Melanocyte of skin (primary cell): ENCODE measurements around the gene OR1L8.

DNA sequence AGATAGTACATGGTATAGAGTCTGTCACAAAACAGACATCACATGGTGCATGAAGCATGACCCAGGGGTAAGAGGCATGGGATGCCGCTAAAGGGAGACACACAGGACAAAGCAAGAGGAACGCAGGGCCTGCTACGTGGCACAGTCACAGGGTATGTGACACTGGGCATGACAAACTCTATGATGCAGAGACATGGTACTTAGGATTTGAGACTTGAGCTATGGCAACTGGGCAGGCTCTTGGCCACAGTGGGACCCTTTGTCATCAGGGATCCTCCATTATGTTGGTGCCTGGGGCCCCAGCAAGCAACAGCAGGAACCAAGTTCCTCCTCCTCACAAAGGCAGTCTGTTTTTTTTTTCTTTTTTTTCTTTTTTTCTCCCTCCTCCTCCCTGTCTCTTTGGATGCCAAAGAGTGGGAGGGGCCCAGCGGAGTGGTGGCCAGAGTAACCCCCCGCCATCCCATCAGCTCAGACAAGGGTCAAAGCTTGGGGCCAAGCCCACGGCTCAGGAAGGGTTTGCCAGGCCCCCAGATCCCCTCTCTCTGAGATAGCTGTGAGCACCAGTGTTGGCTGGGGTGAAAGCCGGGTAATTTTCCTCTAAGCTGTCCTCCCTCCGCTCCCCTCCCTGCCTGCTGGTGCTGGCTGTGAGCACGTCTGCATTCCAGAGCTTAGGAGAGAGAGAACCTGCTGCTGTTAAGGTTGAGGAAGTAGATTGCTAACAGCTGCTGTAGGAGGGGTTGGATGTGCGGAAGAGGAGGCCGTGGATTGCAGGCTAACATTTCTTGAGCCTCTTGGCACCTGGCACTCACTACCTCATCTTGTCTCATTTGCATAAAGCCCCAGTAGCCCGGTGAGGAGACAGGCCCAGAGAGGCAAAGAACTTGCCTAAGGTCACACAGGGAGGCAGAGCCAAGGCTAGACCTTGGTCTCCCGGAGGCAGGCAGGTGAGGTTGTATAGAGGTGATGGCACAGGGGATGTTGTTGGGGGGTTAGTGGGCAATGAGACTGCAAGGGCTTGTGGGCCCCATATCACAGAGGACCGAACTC is 21.2 kb downstream of the GSN start:
- CAGE, long polyA plus RNA, 2 experiments, result no peak in any of the 2 experiments

DNA sequence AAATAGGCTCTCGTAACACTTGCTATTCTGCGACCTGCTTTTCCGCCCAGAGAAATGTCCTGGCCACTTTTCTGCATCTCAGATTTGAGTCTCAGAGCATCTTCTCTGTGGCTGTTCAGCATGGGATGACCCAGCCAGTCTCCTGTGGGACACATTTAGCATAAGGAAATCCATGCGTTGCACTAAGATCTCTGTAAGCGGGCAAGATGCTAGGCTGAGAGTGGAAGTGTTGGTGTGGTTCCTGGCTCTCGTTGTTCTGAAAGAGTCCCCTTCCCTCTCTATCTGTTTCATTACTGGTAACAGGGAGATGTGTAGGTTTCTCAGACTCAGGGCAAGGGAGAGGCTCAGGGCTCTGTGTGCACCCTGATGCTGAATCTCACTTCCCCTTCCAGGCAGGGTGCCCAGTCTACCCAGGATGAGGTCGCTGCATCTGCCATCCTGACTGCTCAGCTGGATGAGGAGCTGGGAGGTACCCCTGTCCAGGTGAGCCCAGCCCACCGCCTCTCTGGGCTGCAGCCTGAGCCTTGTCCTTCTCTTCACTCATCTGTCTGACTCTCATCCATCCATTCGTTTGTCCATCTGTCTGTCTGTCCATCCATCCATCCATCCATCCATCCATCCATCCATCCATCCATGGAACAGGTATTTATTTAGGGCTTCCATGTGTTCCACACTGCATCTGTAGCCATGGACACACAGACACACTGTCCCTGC is 45.7 kb downstream of the STOM start:
- CAGE, long polyA plus RNA, 2 experiments, result no peak in any of the 2 experiments

- CAGE, long polyA plus RNA, 2 experiments, result no peak in any of the 2 experiments
Measured at GRCh38 chr9:121364976-121365491, 5.0 kb downstream of the STOM start.

GRCh38 chr9:121494021-121494775 is 5.4 kb downstream of the GGTA1 start:
- CAGE, long polyA plus RNA, 2 experiments, result no peak in any of the 2 experiments

GRCh38 chr9:121556388-121556787 is 56.7 kb upstream of the GGTA1 start:
- CAGE, long polyA plus RNA, 2 experiments, result no peak in any of the 2 experiments

DNA sequence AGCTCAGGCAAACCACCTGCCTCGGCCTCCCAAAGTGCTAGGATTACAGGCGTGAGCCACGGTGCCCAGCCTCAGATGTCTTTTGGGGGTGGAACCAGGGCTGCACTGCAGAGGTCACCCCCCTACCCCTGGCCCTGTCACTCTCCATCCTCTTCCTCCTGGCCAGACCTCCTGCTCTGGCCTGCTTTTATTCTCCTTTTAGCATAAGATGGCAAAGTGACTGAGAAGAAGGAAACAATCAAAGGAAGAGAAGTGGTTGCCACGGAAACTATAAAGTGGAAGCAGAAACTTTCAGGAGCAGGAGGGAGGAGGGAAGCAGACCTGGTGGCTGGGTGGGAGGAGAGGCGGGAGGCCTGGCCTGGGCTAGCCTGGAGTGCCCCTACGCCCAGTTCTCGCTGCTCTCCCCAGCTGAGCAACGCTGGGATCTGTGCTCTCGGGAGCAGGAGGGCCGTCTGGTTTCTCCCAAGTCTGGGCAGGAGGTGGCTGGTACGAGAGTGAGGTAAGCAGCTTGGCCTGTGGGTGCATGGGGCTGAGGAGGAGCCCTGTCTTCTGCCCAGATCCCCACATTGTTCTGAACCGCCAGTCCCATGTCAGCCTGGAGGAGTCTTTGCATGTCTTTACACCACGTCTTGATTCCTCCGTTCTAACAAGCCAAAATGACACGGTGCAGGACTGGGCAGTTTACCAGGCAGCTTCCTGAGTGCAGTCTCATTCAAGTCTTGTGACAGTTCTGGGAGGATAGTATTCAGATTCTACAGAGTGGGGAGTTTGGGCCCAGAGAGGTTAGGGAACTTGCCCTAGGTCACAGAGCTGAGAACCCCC is 15.1 kb upstream of the DAB2IP start:
- CAGE, long polyA plus RNA, 2 experiments, result no peak in any of the 2 experiments

DNA sequence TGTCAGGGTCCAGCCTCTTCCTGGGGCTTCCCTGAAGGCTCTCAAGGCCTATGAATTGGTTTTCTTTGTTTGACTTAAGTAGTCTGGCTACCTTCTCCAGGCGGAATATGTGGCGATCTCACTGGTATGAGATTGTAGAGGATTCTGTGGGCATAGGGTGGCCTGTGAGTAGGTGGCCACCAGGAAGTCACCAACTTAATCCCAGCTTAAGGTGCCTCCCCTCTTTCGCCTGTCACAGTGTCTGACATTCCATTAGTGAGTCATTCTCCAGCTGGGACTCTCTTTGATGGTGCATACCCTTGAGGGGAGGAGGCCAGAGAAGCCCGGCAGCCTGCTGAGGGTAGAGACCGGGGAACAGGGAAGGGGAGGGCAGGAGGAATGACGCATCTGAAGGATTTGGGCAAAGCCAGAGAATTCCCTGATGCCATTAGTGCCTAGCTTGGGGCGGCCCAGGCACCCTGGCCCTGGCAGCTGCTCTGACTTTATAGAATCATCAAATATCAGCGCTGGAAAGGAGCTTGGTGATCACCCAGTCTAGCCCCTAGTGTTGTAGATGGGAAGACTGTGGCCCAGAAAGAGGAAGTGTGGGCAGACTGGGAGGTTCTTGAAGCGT is 41.2 kb downstream of the DAB2IP start:
- CAGE, long polyA plus RNA, 2 experiments, result no peak in any of the 2 experiments

- CAGE, long polyA plus RNA, 2 experiments, result no peak in any of the 2 experiments
Measured at GRCh38 chr9:121750671-121751100, 99.3 kb downstream of the DAB2IP start.

DNA sequence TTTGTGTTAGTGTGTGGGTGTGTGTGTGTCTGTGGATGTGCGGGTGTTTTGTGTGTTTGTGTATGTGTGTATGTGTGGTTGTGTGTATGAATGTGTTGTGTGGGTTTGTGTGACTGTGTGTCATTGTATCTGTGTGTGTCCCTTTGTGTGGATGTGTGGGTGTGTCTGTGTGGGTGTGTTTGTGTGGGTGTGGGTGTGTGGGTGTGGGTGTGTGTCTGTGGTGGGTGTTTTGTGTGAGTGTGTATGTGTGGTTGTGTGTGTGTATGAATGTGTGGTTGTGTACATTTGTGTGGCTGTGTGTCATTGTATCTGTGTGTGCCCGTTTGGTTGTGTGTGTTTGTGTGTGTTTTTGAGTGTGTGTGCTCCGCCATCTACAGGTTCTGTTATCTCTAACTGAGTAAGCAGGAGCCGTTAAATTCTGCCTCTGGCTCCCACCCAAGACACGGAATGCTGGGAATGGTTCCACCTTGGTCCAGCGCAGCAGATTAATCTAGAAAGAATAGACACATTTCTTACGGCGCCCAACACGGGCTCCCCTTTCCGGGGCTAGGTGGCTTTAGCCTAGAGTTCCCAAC is 197.3 kb downstream of the TTLL11 start:
- CAGE, long polyA plus RNA, 2 experiments, result no peak in any of the 2 experiments

DNA sequence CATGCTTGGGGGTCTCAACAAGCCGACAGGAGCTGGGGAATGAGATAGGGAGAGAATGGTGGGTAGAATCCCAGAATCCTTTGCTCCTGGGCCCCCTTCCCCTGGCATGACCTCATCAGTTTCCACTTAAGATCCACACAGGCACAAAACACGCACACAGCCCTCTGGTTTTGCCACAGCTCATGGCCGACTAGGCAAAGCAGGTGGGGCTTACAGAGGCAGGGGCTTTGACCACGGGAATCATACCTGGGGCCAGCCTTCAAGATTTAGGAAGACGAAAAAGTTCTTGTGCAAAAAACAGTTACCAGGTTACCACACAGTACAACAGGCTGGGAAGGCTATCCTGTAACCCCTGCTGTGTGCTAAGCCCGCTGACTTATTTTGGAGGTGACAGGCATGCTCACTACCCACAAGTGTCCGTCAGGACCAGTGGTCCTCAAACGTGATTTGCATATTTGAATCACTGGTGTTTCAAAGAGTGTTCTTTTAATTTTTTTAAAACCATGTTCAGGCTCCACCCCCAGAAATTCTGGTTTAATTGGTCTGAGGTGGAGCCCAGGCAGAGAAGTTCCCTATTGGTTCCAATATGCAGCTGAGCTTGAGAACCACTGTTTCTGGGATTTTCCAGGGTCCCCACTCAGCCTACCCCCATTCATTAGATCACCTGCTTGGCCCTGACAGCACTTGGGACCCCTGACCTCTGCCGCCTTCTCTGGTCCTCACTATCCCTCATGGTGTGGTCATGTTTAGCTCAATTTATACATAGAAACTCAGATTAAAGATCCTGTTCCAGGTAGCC is 146.7 kb downstream of the TTLL11 start:
- CAGE, long polyA plus RNA, 2 experiments, result no peak in any of the 2 experiments

GRCh38 chr9:121972525-121973331 is 120.4 kb downstream of the TTLL11 start:
- CAGE, long polyA plus RNA, 2 experiments, result no peak in any of the 2 experiments

GRCh38 chr9:121987171-121987976 is 105.7 kb downstream of the TTLL11 start:
- CAGE, long polyA plus RNA, 2 experiments, result no peak in any of the 2 experiments

DNA sequence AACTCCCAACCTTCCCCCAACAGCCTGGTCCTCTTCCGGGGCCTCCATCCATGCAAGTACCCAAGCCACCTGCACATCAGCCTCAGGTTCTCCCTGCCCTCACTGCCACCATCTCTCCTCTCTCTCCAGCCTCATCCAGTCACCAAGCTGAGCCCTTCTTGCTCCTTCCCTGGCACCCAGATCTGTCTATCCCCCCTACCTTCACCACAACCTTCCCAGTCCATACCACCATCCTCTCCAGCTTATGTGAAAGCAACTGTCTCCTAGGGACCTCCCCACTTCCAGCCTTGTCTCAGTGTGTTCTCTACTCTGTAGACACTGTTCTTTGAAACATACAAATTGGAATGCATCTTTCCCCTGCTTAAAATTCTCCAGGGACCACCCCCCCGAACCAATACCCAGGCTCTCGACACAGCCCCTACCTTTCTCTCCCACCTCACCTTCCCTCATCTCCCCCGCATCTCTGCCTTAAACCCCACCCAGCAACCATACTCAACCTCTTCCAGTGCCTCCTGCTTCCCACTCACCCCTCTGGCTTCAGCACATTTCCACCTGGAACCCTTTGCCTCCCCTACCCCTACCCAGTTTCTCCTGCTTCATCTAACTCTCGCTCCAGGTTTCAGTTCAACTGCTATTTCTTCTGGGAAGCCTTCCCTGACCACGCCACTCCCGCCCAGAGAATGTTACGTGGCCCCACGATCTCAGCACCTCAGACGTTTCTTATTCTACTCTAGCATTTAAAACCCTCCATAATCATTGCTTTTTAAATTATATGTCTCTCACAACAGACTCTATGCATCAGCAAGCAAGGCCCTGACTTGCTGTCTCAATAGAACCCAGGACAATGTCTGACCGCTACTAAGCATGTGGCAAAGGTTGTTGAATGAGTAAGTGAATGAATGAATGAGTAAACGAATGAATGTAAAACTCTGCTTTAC is 104.9 kb downstream of the TTLL11 start:
- CAGE, long polyA plus RNA, 2 experiments, result no peak in any of the 2 experiments

GRCh38 chr9:122263948-122264420 is 656 bp downstream of the RBM18 start:
- CAGE, long polyA plus RNA, 2 experiments, result no peak in any of the 2 experiments

GRCh38 chr9:122371844-122372500 is 1.1 kb downstream of the PTGS1 start:
- CAGE, long polyA plus RNA, 2 experiments, result no peak in any of the 2 experiments

GRCh38 chr9:122583219-122583804 is at the start of gene OR1L8:
OR1L8 (minus strand) TSS chr9:122583384.
- CAGE, long polyA plus RNA, 2 experiments, result no peak in any of the 2 experiments

GRCh38 chr9:123002672-123003299 is 30.7 kb upstream of the GPR21 start:
- CAGE, long polyA plus RNA, 2 experiments, result no peak in any of the 2 experiments

- CAGE, long polyA plus RNA, 2 experiments, result no peak in any of the 2 experiments
Measured at GRCh38 chr9:123073304-123073962, 40.0 kb downstream of the GPR21 start.

GRCh38 chr9:123106497-123107532 is 73.3 kb downstream of the GPR21 start:
- CAGE, long polyA plus RNA, 2 experiments, result no peak in any of the 2 experiments

GRCh38 chr9:123241669-123242443 is 26.5 kb downstream of the STRBP start:
- CAGE, long polyA plus RNA, 2 experiments, result no peak in any of the 2 experiments